ENCODE measurements around the gene GAB4.

- PRO-cap = no peak
These were observed 85.8 kb downstream of the POTEH start for GRCh38 chr22:15775723-15775976.

DNA sequence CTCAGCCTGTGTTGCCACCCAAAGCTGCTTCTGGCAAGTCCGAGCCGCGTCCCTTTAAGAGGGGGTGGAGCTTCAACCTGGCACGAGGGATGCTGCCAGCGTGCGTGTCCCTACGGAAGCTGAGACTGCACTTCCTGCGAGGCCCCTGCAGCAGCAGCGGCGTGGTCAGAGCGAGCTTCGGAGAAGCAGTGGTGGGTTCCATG lies 94.9 kb downstream of the POTEH start:
- PRO-cap = no peak

GRCh38 chr22:17008146-17008382 lies at the start of gene GAB4:
Gene GAB4, minus strand, starts transcription at chr22:17008222.
- PRO-cap = no peak

DNA sequence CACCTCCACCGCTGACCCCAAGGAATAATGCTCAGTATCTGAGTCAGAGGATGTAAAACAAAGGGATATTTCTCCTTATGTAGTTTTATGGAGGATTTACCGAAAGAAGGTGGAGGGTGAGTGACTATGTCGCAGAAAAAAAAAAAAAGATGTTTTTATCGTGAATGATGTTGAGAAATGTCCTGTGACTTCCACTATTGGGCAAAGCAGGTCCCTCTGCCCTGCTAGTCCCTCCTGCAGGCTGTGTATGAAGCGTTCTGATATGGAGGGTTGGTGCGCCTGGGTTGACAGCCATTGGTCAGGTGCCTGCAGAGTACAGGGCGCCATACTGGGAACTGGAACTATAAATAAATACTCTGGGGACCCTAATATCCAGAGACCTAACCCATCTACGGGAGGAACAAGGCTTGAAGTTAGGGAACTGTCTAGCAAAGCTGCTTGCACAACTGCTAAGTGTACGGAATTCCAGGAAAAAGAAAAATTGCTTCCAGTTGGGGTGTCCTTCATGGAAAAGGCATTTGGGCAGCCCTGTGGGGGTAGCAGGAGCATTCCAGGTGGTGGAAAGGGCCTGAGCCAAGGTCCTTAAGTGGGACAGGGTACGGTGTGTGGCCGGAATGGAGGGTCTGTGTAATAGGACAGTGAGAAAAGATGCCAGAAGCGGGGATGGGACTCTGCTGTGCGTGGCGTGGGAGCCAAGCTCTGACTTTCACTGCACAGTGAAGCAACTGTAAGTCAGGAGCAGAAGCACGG lies 1.6 kb downstream of the IL17RA start:
- PRO-cap = no peak

GRCh38 chr22:17092411-17092631 lies 7.5 kb downstream of the IL17RA start:
- PRO-cap = no peak

DNA sequence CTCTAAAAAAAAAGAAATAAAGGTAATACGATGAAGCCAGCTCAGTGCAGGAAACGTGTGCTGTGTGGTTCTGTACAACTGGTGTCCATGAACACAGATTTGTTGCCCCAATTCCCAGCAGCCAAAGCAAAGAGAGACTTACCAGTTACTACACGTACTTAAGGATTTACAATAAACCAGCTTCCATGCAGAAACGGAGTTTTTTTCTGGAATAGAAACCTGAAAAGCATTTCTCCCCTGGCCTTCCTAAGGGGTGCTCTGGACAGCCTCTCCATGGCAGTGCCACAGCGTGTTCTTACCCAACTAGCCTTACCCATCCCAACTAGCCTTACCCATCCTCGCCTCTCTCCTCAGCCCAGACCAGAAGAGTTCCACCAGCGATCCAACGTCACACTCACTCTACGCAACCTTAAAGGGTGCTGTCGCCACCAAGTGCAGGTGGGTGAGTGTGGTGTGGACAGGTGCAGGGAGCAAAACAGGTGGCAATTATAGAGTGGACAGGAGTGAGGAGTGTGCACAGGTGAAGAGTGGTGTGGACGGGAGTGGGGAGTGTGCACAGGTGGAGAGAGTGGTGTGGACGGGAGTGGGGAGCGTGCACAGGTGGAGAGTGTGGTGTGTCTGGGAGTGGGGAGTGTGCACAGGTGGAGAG lies 17.9 kb downstream of the TMEM121B start:
- PRO-cap = no peak

DNA sequence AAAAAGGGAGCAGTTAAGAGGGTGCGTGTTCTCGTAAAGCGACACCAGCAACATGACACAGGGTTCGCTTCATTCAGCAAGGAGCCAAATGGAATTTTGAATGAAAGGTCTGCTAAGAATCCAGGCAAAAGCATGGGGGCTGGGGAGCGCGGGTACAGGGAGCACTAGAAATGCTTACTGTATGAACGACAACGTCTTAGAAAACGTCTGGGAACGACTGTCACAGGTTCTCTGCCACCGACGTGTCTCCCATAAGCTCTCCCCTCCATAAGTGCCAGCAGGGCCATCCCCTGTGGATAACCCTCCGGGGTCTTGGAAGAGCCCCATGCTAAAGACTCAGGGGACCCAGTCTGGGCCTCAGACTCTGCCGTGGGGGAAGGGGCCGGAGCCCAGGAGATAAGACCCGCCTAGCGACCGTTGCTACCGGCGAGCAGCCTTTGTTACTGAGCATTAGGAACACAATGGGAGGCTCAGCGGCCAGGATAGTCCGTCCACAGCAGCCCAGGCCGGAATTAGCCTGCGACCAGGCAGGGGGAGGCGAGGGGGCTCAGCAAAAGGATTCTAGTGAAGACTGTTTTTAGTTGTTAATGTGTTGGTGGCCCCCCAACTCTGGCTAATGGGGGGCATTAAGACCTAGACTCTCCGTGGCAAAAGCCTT lies 20.7 kb downstream of the ADA2 start:
- PRO-cap = unidirectional peak, plus-strand start at position 461 of the sequence

DNA sequence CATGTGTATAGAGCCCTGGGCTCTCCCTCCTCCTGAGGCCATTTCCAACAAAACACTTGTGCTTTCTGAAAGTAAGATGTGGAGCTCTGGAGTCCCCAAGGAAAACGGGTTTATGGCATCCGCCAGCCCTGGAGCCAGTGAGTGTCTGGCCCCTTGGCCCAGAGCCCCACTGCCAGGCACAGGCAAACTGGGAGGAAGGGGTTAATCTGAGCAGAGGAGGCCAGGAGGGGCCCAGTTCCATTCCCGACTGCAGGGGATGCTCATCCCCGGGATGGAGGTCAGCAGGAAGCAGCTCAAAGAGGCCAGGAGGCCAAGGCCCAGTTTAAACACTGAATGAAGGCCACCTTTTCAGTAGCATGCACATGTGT lies 39.3 kb upstream of the ADA2 start:
- PRO-cap = no peak

GRCh38 chr22:17304384-17304915 lies 64.8 kb upstream of the CECR2 start:
- PRO-cap = no peak

- PRO-cap = unidirectional peak, minus-strand start at chr22:17477503
These were observed 85.8 kb upstream of the SLC25A18 start for GRCh38 chr22:17477319-17477999.

- PRO-cap = no peak
These were observed 16.3 kb downstream of the SLC25A18 start for GRCh38 chr22:17579475-17580029.

GRCh38 chr22:17749112-17749432 lies 25.2 kb downstream of the BID start:
- PRO-cap = no peak

GRCh38 chr22:17758016-17758645 lies 16.1 kb downstream of the BID start:
- PRO-cap = no peak

DNA sequence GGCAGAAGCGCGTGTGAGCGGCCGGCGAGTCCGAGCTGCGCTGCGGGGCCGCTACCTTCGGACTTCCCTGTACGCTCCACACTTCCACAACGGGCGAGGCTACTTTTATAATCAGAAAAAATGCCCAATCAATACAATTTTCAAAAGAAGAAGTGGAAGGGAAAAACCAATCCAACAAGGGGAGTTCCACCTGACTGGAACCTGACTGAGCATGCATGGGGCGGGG lies 21.3 kb upstream of the BID start:
- PRO-cap = no peak

GRCh38 chr22:17795904-17796732 lies 21.8 kb upstream of the BID start:
- PRO-cap = no peak

- PRO-cap = no peak
These were observed 57.2 kb upstream of the BID start for GRCh38 chr22:17831179-17832238.

DNA sequence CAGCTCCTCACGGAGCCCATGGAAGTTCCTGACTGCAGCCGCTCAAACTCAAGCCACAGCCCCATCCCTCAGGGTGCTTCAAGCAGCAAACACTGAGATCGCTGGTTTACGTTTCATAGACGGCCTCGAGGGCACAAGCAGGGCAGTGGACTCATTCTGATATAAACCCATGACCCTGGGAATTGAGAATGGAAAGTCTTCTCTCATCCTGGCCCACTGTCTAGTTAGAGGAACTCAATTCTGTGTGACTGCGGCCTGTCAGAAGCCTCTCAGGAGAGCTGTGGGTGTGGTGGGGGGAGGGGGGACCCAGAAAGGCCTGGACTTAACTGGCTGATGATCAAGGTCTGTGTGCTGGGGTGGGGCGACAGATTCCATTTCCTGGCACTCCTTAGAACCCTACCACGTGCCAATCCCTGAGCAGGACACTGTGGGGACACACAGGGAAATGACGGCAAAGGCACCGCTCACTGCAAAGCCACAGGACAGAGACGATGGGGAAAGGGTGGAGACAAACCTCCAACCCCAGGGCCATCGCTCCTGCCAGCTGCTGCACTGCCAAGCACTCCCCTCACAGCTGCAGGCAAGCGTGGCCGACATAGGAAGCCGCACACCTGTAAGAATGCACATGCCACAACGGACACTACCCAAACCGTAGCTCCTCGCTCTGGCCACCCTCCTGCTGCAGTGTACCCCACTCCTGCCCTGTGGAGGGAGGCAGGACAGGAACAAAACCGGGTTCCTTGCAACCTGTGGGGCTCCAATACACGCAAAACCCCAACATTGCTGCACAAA lies 58.4 kb upstream of the BID start:
- PRO-cap = no peak

GRCh38 chr22:17887021-17887753 lies 112.9 kb upstream of the BID start:
- PRO-cap = no peak

DNA sequence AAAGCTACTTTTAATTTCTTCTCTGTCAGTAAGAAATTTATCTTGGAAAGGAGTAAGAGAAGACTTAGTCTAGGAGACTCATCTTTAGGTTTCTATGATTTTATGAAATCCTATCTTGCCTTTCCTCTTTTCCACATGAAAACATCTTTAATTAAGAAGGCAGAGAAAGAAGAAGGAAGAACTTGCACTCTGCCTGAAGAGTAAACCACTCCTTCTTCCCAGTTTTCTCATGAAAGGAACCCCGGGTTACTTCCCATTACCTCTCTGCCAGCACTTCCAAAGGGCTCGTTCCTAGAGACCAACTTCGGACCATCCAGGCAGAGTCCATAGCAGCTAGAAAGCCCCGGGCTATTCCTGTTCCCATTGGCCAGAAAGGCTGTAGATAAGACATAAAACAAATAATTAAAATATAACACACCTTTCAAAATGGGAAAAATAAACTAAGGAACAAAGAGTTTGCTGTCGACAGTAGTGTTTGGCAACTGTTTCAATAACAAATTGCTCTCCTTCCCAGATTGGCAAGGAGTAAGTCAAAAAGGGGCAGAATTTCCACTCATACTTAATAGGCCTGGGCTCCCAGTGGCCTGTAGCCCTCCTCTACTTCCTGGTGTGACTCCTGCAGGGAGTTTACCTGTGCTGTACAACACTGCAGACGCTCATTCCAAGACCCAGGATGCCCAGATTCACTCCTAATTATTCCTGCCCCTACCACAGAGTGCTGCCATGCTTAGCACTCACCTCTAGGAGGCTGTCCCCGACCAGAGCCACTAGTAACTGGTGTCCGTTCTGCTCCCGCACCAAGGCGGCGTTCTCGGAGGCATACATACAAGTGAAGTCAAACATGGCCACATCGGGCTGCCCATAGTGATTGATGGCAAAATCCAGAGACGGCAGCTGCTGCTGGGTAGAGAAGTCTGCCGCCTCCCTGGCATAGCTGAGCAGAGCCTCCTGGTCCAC lies 122.0 kb upstream of the BID start:
- PRO-cap = no peak

- PRO-cap = no peak
These were observed 25.2 kb upstream of the PEX26 start for GRCh38 chr22:18052398-18053178.